T-cell (primary cell): Measurements from ENCODE around the genes CLDN16 and IL1RAP.

DNA sequence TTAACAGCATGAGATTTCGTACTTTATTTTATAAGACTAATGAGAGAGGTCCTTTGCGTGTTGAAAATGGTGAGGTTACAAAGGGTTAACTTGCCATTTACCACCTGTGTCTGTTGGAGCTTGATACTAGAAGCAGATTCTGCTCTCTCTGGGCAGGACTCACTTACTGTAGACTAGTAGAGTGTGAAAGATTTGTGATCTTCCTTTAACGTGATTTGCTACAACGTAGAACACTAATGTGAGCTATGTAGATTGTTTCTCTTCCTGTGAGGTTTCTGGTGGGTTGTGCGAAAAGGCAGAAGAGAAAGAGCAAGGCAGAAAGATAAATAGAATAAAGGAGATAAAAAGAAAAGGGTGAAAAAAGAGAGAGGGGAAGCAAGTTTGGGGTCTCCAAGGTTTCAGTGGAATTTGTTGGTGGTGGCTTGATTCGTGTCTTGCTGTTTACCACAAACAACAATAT is 1.1 kb downstream of the TP63 start:
- PRO-cap, 7 experiments, result no peak in any of the 7 experiments

- PRO-cap, 7 experiments, result no peak in any of the 7 experiments
These were observed 185.3 kb downstream of the P3H2 start for GRCh38 chr3:189935412-189935877.

GRCh38 chr3:189981547-189981991 is 139.1 kb downstream of the P3H2 start:
- PRO-cap, 7 experiments, result no peak in any of the 7 experiments

GRCh38 chr3:190012238-190013186 is 108.2 kb downstream of the P3H2 start:
- PRO-cap, 7 experiments, result no peak in any of the 7 experiments

GRCh38 chr3:190062108-190062782 is 58.5 kb downstream of the P3H2 start:
- PRO-cap, 7 experiments, result no peak in any of the 7 experiments

DNA sequence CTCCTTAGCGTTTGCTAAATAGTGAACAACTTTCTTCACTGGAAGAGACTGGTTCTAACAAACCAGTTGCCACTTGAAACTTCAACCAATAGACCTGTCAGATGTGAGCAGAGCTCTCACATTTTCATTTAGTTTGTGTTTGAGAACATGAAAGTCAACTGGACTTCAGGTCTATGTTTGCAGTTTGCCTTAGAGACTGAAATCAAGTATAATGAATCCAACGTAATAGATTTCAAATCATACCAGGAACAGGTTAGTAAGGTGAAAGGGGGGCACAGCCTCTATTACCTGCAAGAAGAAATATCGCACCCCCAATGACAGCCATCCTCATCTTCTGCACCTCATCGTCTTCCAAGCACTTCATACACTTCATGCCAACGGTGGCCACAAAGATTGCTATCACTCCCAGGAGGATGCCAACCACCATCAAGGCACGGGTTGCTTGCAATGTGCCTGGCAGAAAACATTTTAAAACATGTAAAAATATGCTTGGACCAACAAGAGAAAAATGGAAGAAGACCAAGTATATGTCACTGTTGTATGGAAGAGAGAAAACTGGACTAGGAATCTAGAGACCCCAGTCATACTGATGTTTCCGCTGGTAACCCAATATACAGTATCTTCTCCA is 9.5 kb downstream of the CLDN1 start:
- PRO-cap, 7 experiments, result no peak in any of the 7 experiments

DNA sequence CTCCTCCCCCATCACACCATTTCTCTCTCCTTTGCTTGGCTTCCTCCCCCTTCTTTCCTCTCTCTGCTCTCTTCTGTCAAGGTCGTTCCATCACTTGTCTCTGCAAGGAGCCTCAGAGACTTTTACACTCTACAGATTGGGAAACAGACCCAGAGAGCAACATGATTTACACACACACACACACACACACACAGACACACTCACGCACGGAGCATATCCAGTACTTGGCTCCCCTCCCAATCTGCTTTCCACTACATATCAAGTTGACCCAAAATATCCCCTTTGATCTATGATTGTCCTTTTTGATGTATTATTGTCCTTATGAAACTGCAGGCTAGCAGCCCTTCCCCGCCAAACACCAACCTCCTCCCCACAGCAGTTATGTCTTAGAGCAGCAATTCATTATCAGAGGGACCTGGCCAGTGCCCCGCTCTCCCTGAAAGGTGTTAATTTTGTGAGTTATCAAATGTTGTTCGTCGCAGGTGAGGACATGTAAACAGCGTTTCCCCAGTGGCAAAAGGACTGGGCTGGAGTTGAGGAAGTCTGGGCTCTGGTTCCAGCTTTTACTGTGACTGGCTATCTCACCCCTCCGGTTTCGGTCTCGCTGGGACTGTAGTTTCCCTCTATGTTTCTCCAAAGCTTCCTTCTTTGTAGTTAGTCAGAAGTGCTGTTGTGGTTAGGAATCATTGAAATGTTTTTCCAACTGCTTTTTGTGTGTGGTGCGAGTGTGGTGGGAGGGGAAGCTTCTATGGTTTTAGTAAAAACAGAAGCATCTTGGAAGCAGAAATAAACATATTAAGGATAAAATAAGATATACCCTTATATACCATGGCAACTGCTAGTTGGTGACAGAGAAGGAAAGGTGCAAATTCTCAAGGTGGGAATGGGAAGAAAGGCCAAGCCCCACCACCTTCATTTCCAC is 851 bp upstream of the CLDN1 start:
- PRO-cap, 7 experiments, result no peak in any of the 7 experiments

- PRO-cap, 7 experiments, result no peak in any of the 7 experiments
These were observed 3.8 kb upstream of the CLDN1 start for GRCh38 chr3:190325903-190326552.

DNA sequence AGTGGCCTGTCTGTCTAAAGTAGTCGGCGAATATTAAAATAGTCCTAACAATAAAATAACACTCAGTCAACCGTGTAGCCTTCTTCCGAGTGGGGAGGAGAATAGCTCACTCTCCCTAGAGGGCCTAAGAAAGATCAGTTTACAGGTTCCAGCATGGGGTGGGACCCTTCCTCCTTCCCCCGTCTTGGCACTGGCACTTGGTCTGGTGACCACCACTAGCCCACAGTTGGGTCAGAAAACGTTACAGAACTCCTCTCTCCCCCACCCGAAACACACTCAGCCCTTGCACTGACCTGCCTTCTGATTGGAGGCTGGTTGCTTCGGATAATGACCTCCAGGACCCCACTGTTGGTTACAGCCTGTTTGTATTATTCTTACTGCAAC is at the start of gene CLDN16:
Gene CLDN16, plus strand, starts transcription at position 371 of the 384 bp plus-strand sequence.
- PRO-cap, 7 experiments, result no peak in any of the 7 experiments

DNA sequence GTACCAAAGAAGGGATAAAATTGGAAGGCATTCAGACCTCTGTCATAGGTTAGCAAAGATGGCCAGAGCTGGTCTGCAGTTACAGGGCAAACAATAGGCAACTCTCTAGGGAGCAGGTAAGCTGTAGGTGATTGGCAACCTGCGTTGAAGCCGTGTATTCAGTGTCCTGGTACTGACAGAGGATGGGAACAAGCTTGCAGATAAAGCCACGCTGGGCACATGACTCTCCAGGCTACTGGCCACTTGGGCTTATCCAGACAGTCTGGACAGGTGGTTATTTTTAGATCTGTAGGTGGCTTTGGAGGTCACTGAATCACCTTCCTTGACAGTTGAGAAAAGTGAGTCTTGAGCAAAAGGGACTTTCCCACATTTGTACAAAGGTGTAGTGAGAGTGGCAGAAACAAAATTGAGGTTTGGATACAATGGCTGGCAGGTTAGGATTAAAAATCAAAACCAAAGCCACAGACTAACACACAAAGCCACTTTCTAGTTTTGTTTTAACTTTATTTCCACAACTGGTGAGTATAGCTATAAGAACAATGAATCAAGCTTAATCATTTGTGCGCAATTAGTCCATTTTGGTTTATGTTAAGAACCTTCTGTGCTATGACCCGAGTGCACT is 22.3 kb upstream of the IL1RAP start:
- PRO-cap, 7 experiments, result no peak in any of the 7 experiments

GRCh38 chr3:190513338-190514306 is at the start of gene IL1RAP:
IL1RAP (plus strand) TSS chr3:190514085.
- PRO-cap, 7 experiments, result peak in 7 of 7 experiments; most common plus-strand start chr3:190513642 (in 7); most common minus-strand start chr3:190513614 (in 7)

DNA sequence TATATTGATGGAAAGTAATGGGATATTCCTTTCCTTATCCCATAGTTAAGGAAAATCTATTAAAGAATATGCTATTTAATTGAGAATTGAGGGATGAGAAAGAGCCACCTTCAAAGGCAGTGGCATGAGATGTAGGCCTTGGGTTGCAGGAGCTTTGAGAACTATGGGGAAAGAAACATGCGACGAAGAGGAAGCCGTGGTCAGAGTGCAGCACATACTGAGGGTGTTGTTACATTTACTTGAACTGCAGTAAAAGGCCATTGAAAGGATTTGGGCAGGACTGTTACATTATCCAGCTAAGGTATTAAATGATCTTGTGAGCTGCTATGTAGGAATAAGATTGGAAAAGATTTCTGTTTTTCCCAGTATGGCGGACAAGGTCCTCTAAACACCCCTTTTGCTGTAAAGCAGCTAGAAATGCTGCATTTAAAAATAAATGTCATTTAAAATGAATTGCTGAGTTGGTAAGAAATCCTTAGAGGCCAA is 61.6 kb downstream of the IL1RAP start:
- PRO-cap, 7 experiments, result no peak in any of the 7 experiments

- PRO-cap, 7 experiments, result no peak in any of the 7 experiments
These were observed 164.2 kb downstream of the IL1RAP start for GRCh38 chr3:190678082-190678406.

- PRO-cap, 7 experiments, result no peak in any of the 7 experiments
These were observed 31.4 kb upstream of the CCDC50 start for GRCh38 chr3:191297892-191298091.

GRCh38 chr3:191356561-191357412 is 26.5 kb upstream of the UTS2B start:
- PRO-cap, 7 experiments, result no peak in any of the 7 experiments

DNA sequence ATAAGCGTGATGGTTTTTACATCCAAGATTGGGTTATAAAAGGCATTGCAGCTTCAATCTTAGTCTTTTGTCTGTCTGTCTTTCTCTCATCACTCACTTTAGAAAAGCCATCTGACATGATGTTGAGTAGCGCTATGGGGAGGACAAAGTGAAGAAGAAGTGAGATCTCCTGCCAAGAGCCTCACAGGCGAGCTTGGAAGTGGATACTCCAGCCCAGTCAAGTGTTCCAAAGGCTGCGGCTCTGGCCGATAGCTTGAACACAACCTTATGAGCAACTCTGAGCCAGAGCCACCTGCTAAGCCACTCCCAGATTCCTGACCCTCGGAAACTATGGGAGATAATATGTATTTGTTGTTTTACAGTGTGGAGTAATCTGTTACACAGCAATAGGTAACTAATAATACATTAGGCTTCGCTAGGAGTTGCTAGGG is 76.3 kb downstream of the MB21D2 start:
- PRO-cap, 7 experiments, result no peak in any of the 7 experiments

DNA sequence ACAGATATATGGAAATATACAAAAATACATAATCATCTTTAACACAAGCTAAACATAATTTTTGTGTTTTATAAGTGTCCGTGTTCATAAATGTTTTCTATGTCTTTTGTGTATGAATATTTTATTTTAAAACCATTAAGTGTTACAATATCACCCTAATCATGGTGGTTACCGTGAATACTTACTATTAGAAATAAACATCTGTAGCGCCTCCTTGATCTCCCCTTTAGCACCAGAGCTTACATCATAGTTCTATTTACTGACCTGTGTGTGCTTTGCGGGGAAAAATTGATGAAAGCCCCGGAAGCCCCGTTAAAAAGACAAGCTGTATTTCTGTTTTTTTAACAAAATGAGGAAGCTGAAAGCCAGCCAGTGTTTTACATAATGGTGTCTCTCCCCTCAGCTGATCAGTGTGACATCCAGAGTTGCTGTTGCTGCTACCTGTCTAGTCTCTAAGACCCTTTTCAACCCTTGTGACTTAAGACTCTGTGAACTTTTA is 100.7 kb downstream of the OPA1 start:
- PRO-cap, 7 experiments, result no peak in any of the 7 experiments

GRCh38 chr3:193743772-193744977 is 151.2 kb downstream of the OPA1 start:
- PRO-cap, 7 experiments, result no peak in any of the 7 experiments

GRCh38 chr3:193772218-193772880 is 179.3 kb downstream of the OPA1 start:
- PRO-cap, 7 experiments, result no peak in any of the 7 experiments

DNA sequence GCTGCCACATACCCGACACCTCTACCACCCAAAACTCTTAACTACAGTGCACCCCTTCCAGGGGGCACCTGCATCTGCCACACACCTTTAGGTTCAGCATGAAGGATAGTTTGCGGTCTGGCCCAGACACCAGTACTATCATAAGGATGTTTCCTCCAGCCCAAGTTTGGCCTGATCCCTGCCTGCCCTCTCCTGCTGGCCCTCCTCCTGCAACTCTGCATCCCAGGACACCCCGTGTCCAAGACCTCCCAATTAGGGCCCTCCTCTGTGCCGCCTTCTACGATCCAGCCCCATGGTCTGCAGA is 240.8 kb upstream of the HES1 start:
- PRO-cap, 7 experiments, result no peak in any of the 7 experiments